ENCODE results near the genes TBC1D22B and ZFAND3.

- PRO-cap, result no peak
These were observed 52.5 kb downstream of the FGD2 start for GRCh38 chr6:37058040-37058360.

GRCh38 chr6:37073852-37074841 lies 68.7 kb downstream of the FGD2 start:
- PRO-cap, result no peak

DNA sequence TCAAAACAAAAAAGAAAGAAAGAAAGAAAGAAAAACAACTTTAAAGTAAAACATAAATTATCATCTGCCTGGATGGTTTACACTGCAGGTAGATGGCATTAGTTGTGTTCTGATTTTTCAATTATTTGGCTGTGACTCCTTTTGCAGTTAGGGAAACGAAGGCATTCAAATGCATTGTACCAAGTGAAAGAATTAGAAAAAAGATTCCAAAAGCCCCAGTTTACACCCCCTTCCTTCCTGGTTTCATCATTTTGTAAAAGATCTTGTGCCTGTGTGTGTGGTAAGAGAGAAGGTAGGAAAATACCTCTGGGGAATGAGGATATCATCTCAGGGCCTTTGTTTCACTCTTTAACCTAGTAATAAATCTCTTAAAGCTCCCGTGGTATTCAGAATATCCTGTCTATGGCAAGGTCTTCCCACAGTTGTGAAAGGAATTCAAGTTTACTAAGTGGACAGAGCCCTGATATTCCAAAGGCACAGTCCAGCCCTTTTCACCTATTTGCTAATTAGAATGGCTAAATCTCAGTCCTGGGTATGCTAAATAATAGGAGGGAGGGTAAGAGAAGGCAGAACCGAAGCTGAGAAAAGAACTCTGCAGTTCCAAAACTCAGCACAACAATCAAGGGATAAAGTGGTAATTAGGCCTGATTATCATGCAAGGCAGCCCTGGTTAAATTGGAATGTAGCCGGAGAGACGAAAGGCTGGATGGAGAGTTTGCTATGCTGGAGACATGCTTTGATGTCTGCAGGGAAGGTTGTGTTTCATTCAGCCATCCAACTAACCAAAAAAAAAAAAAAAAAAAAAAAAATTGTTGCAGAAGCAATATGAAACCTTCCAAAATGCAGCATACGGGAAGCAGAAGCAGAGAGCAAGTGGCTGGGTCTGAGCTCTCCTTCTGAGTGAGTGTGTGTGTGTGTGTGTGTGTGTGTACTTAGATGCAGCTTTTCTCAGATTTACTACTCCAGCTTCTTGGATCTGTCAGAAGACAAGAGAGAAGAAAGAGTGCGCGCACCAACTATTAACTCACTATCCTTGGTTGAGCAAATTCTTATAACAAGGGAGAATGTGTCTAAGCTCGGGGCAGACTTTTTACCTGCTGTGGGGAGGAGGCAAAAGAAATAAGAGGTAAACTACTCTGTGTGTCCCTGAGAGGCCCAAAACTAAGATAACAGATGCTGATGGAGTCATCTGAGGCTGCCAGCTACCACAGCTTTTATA lies 28.5 kb upstream of the PIM1 start:
- PRO-cap, result no peak

DNA sequence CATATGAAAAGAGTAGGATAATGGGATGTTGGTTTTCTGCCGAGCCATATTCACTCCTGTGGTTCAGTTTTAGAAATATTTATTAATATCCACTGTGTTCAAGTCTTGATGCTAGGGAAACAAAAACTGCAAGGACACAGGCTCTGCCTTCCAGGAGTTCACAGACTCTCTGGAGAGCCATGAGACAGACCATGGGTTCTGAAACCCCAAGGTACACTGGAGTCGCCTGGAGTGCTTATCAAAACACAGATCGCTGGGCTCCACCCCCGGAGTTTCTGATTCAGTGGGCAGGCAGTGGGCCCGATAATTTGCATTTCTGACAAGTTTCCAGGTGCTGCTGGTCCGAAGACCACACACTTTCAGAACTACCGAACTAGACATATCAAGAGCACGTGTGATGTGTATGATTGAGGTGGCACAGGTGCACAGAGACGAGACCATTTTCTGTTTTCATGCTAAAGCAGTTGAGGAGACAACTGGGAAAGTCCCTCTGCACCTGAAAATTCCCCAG lies 14.6 kb upstream of the PIM1 start:
- PRO-cap, result unidirectional peak, minus-strand start at position 218 of the sequence

DNA sequence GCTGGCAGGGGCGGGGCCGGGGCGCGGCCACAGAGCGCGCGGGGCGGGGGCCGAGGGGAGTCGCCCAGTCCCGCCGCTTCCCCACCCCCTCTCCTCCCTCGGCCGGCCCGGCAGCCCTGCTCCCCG lies 149 bp upstream of the PIM1 start:
- PRO-cap, result no peak

- PRO-cap, result no peak
These were observed 5.6 kb downstream of the PIM1 start for GRCh38 chr6:37175591-37175845.

- PRO-cap, result bidirectional peak, plus-strand start at chr6:37257792, minus-strand start at chr6:37257583; bidirectional peak, plus-strand start at chr6:37258267, minus-strand start at chr6:37258194
These were observed at the start of gene TBC1D22B for GRCh38 chr6:37257202-37258299. TBC1D22B (plus strand) TSS chr6:37257772.

GRCh38 chr6:37279322-37280290 lies 21.7 kb upstream of the TMEM217 start:
- PRO-cap, result no peak

DNA sequence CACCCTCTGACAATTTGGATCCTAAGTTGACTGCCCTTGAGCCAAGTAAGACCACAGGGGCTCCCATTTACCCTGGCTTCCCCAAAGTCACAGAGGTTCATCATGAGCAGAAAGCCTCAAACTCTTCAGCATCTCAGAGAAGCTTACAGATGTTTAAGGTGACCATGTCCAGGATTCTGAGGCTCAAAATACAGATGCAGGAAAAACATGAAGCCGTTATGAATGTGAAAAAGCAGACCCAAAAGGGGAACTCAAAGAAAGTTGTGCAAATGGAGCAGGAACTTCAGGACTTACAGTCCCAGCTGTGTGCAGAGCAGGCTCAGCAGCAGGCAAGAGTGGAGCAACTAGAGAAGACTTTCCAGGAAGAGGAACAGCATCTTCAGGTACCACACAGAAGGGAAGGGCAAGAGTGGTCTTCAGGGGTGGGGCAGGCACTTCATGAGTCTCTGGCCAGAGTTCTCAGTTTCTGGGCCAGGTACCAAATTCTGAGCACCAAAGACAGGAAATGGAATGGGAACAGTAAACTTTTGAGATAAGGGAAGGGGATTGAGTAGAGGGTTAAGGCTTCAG lies 15.1 kb downstream of the RNF8 start:
- PRO-cap, result no peak

DNA sequence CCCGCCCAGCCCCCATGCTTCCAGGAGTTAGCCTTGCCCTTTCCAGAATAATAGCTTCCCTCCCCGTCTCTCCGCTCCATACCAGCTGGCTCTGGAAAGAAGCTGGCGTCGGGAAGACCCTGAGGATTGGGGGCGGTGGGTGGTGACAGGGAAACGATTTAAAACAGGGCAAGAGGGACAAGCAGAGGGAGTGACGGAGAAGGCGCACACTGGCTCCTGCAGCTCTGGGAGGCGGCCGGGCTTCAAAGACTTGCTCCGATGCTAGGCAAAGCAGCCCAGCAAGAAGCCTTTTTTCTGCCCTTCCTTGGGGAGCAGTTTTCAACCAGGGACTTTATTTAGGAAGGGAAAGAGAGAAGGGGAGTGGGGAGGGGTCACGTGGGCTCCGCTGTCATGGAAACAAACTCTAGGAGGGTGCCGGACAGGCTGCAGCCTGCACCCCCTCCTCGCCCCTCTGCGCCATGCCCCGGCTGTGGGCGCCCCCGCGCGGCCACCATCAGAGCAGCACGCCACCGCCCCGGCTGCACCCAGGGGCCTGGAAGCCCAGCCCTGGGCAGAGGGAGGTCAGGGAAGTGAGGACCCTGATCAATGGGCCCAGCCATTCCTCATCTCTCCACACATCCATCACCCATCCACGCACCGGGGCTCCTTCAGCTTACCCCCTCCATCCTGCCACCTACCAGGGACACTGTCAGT lies 66.5 kb upstream of the CCDC167 start:
- PRO-cap, result no peak

DNA sequence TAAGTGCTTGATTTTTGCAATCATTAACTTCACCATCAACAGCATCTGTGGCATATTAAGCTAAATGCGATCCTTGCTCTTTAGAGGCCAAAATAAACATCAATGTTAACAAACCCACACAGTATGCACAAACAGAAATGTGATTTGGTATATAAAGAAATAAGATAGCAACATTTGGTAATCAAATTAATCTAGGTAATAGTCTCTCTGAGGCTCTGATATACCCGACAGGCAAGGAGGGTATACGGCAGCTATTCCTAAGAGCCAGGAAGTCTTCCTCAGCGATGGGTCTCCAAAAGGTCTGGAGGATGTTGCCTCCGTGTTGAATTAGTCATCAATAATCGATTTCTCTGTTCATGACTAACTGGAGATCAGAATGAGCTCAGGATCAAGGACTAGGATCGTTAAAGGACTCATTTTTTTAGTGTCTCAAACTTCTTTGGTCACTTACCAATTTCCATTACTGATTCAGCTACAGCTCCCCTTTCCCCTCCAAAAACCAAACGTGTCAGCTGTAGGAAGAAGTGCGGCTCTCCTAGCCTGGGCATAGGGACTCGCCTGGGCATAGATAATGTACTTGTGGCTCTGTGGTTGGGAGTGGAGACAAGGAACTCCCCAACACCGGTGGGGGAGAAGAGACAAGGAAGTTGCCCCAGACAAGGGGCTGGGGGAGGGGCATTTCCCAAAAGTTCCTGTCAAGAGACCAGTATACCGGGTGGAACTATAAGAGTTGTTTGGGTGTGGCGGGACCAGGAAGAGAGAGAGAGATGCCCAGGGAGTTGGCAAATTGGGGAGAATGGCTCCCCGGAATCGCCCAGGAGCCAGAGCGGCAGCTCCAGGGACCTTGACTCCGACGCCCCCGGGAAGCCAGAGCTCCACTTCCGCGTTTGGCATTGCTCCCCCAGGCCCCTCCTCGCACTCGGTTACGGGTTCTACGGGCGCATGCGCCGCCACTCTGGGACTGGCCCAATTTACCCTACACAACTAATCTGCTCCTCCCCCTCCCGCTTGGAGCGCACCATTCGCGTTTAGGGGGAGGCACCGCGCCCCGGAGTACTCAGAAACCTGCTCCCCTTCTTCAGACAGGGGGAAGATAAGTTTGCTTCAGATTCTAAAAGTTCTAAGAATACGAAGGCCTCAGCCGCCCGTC lies 1.0 kb upstream of the ZFAND3 start:
- PRO-cap, result bidirectional peak, plus-strand start at position 1,021 of the sequence, minus-strand start at position 869 of the sequence

- PRO-cap, result bidirectional peak, plus-strand start at chr6:37819477, minus-strand start at chr6:37819331; bidirectional peak, plus-strand start at chr6:37819733, minus-strand start at chr6:37819664
These were observed at the start of gene ZFAND3 for GRCh38 chr6:37819277-37820148. ZFAND3 (plus strand) TSS chr6:37819727.

- PRO-cap, result no peak
These were observed 38.5 kb downstream of the ZFAND3 start for GRCh38 chr6:37857591-37858782.

- PRO-cap, result no peak
These were observed 393.0 kb downstream of the ZFAND3 start for GRCh38 chr6:38212462-38212898.

DNA sequence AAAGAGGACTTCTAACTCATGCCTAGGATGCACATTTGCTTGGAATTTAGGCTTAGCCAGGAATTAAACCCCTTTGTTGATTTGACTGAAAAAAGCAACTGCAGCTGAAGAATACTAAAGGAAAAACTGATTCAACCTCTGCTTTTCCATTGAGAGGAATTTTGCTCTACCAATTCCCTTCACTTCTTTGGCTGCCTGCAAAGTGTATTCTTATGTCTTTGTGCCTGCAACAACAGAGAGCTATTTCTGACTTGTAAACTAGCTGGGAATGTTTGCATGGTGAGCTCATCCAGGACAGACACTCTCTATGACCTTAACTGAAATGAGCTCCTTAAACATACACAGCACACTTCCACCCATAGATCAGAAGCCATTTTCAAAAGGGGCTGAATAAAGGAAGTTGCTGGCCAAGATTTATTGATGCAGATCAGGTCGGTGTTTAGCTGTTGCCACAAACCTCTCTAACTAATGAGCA lies 377.8 kb downstream of the BTBD9 start:
- PRO-cap, result no peak

- PRO-cap, result no peak
These were observed 270.9 kb downstream of the BTBD9 start for GRCh38 chr6:38368610-38369548.

DNA sequence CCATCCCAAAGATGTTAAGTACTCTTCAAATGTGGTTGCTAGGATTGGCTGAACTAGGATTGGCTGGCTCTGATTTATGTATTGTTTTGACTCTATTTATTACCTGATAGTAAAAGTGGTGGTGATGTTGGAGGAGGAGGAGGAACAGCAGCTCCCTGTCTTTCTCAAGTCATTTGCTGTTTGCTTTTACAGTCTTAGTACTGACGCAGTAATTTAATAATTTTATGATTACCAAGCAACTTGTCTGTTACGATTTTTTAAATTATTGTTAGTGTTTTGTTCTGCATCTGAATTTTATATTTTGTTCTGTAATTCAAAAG lies 73.7 kb upstream of the GLP1R start:
- PRO-cap, result no peak

GRCh38 chr6:39206907-39207658 lies 22.2 kb downstream of the KCNK5 start:
- PRO-cap, result no peak

GRCh38 chr6:39213984-39214778 lies 15.1 kb downstream of the KCNK5 start:
- PRO-cap, result no peak

- PRO-cap, result no peak
These were observed 37.8 kb downstream of the KCNK17 start for GRCh38 chr6:39276480-39276840.